Left cardiac atrium (tissue), 1 donor: ENCODE measurements around a stretch of chr2.

DNA sequence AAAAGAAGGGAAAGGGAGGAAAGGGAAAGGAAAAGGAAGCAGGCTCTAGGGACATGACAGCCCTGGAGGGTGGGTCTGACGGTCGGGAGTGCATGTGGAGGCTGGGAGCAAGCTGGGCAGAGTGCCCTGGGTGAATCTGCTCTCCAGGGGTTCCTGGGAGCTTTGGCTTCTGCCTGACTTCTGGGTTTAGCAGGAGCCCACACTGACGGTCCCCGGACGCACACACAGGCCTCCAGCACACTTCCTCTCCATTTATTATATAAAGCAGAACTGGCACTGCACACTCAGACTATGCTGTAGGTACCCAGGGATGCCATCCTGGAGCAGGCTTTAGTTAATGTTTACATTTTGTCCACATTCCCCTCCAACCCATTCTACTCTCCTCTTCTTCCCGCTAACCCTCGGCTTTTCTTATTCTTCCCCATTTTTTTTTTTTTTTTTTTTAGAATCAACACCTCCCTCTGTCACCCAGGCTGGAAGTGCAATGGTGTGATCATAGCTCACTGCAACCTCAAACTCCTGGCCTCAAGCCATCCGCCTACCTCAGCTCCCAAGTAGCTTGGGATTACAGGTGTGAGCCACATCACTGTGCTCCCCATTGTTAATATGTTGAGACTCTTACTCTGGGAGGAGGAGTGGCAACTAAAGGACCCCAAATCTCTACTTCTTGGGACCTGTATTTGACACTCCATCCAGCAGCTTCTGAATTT, 151.1 kb upstream of the SLC1A4 start:
- PRO-cap: no peak

DNA sequence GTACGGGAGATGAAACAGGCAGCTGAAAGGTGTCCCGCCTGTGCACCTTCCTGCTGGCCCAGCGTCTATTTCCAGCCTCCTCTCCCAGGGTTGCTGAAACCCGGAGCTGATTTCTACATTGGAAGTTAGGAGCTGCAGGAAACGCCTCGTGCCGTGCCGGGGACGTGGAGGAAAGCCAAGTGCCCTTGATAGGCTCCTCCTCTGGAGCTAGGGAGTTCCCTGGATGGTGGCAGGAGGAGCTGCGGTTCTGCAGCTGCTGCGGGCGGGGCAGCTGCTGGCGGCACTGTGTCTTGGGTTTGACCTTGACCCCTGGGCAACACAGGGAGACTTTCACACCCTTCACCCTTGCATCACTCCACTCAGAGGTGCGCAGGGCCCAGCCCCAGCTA, 130.0 kb upstream of the SLC1A4 start:
- PRO-cap: bidirectional peak, plus-strand start at position 214 of the sequence, minus-strand start at position 67 of the sequence

GRCh38 chr2:64939118-64939981, 49.8 kb upstream of the SLC1A4 start:
- PRO-cap: no peak

DNA sequence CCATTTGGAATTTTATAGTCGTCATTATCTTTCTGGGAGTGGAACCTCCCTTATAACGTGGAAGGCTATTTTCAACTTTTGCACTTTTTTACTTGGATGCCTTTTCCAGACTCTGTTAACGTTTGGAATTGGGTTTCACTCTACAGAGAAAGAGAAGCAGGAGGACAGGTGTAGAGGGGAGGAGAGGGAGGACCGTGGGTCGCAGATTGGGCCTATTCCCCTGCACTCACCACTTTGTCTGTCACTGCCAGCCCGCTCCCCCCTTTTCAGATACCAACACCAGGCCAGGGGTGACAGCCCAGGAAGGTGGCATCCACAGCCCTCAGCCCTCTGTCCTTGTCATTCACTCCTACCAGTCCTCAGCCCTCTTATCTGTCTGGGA, 24.1 kb upstream of the CEP68 start:
- PRO-cap: no peak

DNA sequence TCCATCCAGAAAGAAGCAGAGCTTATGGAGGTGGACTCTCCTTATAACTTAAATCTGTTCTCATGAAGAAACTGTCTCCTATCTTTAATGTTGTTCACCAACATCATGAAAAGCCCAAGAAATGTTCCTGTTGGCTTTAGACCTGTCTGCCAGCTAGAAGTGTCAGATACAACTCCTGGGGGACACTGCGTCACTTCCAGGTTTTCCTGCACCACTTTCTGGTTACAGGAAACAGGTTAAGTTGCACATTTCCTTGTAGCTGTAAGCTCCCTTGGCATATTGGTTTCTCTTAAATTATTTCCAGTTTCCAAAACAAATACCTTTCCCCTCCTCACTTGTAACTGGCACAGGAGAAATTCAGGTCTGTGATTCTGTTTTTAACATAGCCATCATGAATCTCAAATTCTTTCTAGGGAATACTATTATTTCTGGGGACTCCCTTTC, 2.9 kb downstream of the CEP68 start:
- PRO-cap: no peak

DNA sequence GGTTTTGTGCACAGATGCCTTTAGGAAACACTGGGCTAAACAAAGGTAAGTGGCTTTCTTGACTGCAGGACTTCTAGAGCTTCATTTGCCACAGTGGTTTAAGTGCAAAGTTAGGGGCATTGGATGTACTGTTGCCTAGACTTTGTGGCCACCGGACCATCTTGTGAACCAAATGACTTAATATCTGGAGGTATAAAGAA, 17.0 kb downstream of the CEP68 start:
- PRO-cap: no peak

- PRO-cap: no peak
These were observed 1.1 kb upstream of the RAB1A start for GRCh38 chr2:65130988-65131347.

GRCh38 chr2:65159787-65160263, 29.9 kb upstream of the RAB1A start:
- PRO-cap: no peak

- PRO-cap: no peak
These were observed 47.8 kb upstream of the RAB1A start for GRCh38 chr2:65177594-65178205.

- PRO-cap: no peak
These were observed 22.4 kb upstream of the ACTR2 start for GRCh38 chr2:65205101-65205788.

- PRO-cap: no peak
These were observed 61.7 kb downstream of the SPRED2 start for GRCh38 chr2:65370565-65371267.

DNA sequence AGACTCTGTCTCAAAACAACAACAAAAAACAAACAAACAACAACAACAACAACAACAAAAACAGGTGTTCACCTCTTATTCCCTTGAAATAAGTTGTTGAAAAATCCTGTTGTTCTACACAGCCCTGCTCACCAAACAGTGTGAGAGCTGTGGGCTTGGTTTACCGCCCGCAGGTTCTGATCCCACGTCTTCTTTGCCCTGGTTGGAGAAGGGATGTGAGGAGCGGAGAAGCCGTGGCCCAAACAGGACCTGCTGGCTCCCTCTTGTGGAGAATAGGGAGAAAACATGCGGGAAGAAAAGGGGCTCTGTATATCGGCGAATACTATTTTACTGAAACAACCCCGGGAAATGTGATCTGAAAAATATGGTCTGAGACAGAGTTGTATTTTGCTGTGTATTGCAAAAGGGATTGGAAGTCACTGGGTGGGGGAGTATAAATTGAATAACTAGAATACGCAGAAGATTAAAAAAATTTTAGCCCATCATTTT, 120.8 kb upstream of the SPRED2 start:
- PRO-cap: no peak

DNA sequence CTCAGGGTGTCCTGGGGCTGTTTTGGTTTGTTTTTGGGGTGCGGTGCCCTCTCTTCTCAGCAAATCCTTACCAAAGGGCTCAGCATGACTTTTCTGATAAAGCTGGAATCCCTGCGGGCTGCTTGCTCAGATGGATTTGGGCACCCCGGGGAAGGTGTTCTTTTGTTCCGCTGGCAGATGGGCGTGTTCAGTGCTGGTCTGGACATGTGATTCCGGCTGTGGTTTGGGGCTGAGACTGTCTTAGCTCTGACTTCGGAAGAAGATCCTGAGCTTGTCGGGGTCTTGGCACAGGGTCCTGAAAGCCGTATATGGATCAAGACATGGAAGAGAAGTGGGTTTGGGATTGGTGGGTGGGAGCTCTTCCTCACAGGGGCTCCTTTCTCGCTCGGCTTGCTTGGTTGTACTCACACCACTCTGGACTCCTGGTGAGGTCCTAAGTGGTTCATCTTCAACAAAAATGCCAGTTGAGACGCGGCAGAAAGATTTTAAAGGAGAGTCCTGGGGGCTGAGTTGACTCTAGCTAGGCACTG, 134.3 kb upstream of the SPRED2 start:
- PRO-cap: no peak

DNA sequence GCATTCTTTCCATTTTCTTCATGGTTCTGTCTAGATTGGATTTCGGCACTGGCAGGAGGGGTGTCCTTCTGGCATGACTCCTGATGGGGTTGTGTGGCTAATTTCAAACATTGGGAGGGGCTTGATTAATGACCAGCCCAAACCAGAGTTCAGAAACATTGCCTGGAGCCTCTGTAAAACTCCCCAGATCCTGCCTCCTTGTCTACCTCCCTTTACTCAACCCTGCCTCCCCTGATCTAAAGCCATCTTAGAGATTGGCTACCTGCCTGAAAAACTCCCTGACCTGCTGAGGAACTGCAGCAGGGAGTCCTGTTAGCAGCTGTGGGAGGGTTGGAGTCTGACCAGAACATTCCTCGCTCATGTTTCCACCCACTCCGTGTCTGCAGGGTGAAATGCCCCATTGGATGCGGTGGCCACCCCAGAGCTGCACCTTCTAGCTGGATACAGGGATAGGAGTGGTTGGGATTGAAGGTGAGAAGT, 207.0 kb upstream of the SPRED2 start:
- PRO-cap: no peak

GRCh38 chr2:65780149-65780414, 347.7 kb upstream of the SPRED2 start:
- PRO-cap: no peak

- PRO-cap: no peak
These were observed 8.2 kb upstream of the MEIS1 start for GRCh38 chr2:66426757-66427077.

GRCh38 chr2:66445637-66445825, 10.6 kb downstream of the MEIS1 start:
- PRO-cap: no peak

GRCh38 chr2:66574388-66575728, 139.9 kb downstream of the MEIS1 start:
- PRO-cap: no peak

DNA sequence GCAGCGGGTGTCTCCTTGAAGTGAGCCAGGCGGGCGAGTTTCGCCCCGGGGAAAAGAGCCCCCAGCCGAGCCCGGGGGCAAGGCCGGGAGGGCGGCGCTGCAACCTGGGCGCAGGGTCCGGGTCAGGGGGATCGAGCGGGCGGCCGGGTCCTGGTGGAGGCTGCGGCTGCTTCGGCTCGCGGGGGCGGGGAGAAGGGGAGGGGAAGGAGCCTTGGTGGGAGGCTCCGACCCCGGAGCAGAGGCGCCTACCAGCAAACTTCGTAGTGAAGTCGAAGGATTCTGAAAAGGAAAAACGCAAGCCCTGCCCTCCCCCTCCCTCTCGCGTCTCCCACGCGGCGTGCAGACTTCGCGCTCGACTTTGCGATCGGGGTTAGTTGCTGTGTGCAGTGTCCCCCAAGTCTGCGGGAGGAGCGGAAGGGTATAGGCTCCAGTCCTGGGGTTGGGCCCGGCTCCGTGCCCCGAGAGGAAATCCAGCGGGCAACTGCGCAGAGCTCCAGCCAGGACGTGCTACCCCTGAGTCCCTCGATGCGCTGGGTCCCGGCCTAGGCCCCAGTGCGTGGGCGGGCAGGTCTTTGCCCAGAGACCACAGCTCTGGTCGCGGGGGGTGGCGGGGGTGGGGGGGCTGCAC, 140.9 kb downstream of the MEIS1 start:
- PRO-cap: no peak

DNA sequence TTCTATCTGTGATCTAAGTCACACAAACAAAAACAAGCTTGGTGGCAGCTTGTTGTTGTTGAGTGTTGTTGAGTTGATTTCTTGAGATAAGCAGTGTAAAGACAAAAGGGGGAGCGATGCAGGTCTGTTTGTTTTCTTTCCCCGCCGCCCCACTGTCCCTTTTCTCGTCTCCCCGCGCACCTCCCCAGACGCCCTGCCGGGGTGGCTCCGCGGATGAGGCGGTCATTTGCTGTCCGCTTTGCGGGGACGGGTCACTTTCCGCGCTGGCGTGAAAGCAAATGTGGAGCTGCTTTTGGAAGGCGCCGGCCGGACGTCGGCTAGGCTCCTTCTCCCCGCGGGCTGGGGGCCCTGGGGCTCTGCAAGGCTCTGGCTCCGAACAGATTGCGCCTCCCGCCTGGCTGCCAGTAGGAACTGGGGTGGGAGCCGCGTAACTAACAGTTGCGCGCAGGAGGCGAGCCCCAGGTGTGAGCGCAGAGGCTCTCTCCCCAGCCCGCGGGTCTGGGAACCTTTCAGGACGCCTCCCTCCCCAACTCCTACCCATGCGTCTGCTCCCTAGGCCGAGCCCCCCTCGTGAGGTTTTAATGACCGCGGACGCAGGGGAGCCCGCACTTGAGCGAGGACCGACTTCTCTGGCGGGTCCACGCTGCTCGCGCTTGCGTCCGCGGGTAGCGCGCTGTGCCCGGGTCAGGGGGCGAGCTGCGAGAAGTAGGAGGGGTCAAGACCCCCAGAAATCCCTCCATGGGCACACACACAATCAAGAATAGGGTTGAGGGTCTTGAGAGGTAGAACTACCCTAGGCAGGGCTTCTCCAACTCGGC, 146.6 kb downstream of the MEIS1 start:
- PRO-cap: no peak